Monocyte (primary cell): Measurements from ENCODE around the gene VPS29.

DNA sequence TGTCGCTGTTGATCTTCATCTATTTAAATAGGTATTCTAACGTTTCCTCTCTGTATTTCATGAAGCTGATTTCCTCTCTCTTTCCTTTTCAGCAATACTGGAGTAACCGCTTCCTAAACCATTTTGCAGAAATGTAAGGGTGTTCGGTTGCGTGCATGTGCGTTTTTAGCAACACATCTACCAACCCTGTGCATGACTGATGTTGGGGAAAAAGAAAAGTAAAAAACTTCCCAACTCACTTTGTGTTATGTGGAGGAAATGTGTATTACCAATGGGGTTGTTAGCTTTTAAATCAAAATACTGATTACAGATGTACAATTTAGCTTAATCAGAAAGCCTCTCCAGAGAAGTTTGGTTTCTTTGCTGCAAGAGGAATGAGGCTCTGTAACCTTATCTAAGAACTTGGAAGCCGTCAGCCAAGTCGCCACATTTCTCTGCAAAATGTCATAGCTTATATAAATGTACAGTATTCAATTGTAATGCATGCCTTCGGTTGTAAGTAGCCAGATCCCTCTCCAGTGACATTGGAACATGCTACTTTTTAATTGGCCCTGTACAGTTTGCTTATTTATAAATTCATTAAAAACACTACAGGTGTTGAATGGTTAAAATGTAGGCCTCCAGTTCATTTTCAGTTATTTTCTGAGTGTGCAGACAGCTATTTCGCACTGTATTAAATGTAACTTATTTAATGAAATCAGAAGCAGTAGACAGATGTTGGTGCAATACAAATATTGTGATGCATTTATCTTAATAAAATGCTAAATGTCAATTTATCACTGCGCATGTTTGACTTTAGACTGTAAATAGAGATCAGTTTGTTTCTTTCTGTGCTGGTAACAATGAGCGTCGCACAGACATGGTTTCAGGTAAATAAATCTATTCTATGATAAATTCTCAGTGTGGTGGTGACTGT lies 53.0 kb downstream of the ANAPC7 start:
- PRO-cap, 2 experiments: no peak in any of the 2 experiments

- PRO-cap, 2 experiments: no peak in any of the 2 experiments
Measured at GRCh38 chr12:110370122-110371053, 33.1 kb downstream of the ANAPC7 start.

GRCh38 chr12:110501971-110502433 lies at the start of gene VPS29:
Gene VPS29 (minus strand): TSS chr12:110502111.
- PRO-cap, 2 experiments: peak in 2 of 2 experiments; most common plus-strand start chr12:110502326 (in 1); most common minus-strand start chr12:110502037 (in 2)

DNA sequence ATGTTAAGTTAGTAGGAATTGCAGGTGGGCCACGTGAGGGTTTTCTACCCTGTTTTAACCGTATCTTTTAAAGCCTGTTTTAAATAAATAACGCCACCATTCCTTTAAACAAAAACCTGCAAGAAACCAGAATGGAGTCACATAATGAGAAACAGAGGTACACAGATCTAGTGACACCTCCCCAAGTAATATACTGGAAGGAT lies 346 bp upstream of the PPTC7 start:
- PRO-cap, 2 experiments: no peak in any of the 2 experiments

DNA sequence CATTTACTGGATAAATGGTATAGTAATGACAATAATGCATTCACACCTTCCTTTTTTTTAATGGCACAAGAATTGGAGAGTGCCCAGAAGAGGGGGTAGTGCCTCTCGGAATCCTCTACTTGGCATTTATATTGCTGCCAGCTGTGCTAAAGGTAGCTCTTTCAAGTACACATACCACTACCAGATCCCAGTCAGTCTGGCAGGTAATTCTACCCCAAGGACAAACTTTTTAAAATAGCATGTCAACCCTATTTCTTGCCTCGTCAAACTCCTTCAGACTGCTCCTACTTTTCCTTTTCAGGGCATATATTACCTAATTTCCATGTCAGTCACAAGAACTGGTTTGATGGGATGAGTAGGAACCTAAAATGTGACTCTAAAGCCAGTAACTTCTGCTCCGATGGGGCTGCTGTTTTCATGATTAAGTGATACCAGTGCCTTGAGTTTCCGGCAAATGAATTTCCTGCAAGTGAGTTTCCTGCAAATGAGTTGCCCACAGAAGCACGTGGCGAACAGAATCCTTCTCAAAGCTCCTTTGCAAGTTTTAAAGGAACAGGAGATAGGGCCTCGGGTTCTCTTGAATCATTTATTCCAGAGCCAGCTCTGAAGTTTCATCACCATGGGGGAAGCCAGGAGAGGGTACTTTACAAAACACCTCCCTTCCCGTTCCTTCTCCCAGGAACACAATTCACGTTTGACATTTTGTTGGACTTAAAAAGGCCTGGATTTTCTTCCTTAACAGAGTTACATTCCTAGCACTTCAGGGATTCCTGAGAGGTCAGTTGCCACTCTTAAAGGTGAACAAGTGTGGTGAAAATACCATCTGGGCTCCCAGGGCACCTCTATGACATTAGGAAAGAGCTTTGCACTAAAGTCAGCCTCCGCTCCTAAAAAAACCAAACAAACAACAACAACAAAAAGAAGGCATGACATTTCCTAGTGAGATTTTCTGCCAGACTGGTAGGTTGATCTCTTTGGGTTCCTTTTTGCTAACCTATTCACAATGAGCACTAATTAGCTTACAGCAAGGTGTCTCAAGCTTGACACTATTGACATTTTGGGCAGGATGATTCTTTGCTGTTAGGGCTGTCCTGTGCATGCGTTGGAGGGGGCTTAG lies 2.2 kb upstream of the PPTC7 start:
- PRO-cap, 2 experiments: no peak in any of the 2 experiments

DNA sequence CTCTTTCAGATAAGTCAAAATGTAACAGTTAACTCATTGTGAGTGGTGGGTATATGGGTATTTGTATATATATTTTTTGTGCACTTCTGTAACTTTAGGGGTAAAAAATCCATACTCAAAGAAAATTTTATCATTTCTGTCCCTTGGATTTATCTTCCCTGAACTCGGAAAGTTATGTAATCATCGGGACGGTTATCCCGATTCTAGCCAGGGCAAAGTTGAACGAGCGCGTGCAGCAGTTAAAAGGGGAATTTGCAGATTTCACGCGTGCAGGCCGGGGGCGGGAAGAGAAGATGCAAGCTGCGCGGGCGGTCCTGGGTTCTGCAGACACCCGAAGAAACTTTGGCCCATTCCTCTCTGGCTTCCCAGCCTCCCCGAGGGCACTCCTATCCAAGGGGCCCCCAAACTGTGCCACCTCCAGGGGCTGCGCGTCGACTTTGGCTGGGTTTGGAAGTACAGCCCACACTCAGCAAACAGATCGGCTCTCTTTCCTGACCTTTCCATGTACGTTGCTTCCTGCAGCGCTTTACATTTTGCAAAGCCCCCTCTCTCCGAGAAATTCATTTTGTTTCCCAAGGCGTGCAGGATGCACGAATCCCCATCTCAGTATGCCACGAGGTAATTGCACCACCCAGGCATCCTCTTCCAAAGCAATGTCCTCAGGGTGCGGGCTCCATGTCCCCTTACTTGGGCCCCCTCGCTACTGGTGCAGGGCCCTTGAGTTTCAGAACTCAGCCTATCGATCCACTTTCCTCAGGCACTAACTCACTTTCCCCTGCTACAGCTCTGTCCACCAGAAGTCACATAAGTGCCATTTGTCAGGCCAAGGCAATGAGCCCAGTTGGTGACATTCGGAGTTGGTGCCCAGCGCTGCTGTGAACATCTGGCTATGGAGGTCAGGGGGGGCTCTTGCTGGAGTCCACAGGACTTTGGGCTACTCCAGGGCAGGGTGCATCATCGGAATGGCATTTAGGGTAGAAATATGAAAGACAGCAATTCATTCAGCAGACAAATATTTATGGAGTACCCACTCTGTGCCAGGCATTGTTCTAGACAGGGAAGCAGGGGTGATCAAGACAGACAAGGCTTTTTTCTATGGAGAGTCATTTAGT lies 1.1 kb upstream of the PPP1CC start:
- PRO-cap, 2 experiments: no peak in any of the 2 experiments

DNA sequence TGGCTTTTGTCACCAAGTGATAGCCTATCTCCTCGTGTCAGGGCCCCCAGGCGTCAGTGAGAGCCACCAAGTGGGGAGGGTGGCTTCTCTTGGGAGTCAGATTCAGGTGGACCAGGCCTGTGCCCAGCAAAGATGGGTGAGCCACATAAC lies 8.4 kb upstream of the MYL2 start:
- PRO-cap, 2 experiments: no peak in any of the 2 experiments

- PRO-cap, 2 experiments: no peak in any of the 2 experiments
Measured at GRCh38 chr12:111034579-111035329, 789 bp downstream of the CUX2 start.

DNA sequence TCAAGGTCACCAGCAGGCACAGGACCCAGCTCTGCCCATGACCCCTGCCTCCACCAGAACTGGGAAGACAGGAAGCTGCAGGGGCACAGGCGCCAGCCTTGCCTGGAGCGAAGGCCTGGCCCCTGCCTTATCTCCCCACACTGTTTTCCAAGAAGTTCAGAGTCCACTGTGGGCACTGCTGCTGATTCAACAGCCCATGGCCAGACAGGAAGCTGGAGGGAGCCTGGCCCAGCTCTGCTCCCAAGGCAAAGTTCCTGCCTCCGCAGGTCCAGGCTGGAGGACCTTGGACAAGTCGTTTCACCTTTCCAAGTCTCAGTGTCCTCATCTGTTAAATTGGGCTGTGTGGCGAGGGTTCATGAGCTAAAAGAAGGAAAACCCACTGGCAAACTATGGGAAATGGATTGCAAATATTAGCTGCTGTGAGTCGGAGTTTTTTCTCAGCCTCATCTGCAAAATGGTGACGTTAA lies 1.2 kb downstream of the PHETA1 start:
- PRO-cap, 2 experiments: no peak in any of the 2 experiments

DNA sequence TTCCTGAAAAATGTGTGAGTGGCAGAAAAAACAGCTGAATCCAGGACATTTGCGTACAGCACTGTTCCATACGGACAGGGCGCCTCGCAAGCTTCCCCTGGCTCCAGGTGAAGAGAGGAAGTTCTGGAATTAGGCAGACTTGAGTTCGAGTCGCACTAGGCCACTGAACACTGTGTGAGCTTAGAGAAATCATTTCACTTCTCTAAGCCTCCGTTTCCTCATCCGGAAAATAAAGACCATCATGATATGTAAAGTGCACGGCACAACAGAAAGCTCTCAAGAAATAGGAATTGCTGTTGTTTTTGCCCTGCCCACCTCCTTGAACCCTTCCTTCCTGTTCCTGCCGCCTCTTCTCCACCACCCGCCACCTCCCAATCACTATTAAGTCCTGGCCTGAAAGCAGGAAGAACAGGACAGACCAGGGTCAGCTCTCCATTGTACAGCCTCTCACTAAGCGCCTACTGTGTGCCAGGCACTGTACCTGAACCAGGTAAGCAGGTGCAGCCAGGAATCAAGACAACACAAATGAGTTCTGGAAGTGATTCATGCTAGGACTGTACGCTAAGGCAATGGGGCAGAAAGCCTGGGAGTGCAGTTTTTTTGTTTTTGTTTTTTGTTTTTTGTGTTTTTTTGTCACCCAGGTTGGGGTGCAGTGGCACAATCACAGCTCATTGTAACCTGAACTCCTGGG lies 828 bp upstream of the PHETA1 start:
- PRO-cap, 2 experiments: no peak in any of the 2 experiments

DNA sequence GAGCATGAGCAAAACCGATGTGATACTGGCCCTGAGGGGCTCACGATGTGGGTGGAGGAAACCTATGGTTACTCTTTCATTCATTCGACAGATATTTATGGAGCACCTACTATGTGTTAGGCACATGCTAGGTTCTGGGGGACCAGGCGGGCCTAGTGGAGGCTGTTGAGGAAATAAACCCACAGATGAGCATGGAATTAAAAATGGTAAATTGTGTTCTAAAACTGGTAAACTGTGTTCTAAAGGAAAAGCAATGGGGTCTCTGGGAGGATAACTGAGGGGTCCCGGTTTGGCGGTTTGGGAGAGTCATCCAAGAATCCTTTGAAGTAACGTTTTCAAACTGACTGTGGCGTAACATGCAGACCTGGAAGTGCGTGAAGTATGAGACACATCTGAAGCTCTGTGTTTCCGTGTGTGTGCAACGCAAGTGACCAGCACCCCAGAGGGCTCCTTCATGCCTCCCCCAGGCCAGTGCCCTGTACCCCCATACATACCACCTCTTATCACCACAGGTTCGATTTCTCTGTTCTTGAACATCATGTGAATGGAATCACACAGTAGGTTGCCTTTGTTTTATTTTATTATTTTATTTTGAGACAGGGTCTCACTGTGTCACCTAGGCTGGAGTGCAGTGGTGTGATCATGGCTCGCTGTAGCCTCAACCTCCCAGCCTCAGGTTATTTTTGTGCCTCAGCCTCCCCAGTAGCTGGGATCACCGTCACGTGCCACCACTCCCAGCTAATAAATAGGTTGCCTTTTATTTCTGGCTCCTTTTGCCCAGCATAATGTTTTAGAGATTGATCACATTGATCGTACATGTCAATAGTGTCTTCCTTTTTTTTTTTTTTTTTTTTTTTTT lies 15.1 kb downstream of the SH2B3 start:
- PRO-cap, 2 experiments: no peak in any of the 2 experiments

DNA sequence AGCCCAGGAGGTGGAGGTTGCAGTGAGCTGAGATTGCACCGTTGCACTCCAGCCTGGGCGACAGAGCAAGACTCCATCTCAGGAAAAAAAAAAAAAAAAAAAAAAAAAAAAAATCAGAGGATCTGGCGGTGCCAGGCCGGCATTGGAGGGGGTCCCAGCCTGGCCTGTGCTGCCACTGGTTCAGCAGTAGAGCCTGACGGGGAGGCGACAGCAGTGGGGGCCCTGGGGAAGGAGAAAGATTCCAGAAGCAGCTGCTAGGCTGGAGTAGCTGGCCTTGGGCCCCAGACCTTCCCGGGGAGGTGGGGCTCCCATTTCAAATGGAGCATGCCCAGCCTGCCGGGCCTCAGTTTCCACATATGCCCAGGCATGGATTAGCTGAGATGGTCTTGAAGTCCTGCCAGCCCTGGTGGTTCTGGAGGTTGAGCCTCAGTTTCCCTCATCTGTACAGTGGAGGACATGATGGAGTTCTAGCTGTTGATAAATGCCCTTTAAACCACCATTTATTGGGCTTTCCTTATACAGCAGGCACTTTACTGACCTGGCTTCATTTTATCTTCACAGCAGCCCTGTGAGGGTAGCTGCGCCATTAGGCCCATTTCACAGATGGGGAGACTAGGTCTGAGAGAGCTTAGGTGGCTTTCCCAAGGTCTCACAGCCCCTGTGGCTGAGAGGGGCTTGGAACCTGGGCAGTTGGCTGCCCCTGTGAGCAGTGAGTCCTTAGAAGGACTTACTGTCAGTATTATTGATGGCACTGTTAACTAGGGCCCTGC lies 21.8 kb downstream of the SH2B3 start:
- PRO-cap, 2 experiments: peak in 1 of 2 experiments; most common plus-strand start position 113 of the sequence (in 1)

- PRO-cap, 2 experiments: peak in 1 of 2 experiments; most common plus-strand start chr12:111442541 (in 1)
Measured at GRCh38 chr12:111442497-111443606, 37.1 kb downstream of the SH2B3 start.

DNA sequence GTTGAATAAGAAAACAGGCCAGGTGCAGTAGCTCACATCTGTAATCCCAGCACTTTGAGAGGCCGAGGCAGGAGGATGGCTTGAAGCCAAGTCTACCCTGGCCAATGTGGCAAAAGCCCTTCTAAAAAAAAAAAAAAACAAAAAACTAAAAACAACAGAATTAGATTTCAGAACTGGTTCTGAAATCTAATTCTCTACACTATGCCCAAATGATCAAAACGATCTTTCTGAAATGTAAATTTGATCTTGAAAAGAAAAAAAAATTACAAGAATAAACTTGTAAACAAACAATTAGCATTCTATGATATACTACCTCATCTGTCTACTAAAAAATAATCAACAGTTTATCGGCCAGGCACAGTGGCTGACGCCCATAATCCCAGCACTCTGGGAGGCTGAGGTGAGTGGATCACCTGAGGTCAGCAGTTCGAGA lies 22.9 kb downstream of the BRAP start:
- PRO-cap, 2 experiments: no peak in any of the 2 experiments

- PRO-cap, 2 experiments: no peak in any of the 2 experiments
Measured at GRCh38 chr12:111813433-111813967, 28.5 kb upstream of the MAPKAPK5 start.

DNA sequence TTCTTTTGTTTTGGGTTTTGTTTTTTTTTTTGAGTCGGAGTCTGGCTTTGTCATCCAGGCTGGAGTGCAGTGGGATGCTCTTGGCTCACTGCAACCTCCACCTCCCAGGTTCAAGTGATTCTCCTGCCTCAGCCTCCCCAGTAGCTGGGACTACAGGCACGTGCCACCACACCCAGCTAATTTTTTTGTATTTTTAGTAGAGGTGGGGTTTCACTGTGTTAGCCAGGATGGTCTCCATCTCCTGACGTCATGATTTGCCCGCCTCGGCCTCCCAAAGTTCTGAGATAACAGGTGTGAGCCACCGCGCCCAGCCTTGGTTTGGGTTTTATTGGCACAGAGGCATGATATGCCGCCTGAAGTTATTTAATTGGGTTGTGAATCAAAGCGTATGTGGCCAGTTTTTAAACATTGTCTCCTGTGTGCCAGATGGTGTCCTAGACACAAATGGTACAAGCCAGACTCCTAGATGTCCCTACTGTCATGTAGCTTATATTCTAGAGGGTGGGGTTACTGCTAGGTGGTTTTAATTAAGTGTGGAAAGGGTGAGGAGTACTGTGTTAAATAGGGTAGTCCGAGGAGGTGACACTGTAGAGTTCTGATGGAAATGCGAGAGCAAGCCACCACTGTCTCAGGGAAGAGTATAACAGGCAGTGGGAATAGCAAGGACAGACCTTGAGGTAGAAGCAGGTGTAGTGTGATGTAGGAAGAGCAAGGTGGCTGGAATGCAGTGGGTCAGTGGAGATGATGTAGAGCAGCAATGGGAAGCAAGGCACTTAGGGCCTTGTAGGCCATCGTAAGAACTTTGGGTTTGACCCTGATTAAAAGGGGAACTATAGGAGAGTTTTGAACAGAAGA lies 2.4 kb downstream of the MAPKAPK5 start:
- PRO-cap, 2 experiments: peak in 1 of 2 experiments; most common plus-strand start position 593 of the sequence (in 1)

DNA sequence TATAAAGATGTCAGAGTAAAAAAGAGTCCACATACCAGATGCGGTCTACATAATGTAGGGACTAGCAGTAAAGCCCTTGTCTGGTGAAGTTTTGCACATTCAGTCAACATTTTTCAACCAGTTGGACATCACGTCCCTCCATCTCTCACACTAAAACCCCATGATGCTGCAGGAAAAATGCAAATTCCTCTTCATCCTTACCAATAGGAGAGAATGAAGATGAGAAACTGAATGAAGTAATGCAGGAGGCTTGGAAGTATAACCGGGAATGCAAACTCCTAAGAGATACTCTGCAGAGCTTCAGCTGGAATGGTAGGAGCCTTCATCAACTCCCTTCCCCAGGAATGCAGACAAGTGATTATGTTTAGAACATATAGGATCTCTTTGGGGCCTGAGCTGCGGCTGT lies 47.8 kb downstream of the MAPKAPK5 start:
- PRO-cap, 2 experiments: no peak in any of the 2 experiments

- PRO-cap, 2 experiments: no peak in any of the 2 experiments
Measured at GRCh38 chr12:111993300-111993583, 19.7 kb downstream of the TMEM116 start.

DNA sequence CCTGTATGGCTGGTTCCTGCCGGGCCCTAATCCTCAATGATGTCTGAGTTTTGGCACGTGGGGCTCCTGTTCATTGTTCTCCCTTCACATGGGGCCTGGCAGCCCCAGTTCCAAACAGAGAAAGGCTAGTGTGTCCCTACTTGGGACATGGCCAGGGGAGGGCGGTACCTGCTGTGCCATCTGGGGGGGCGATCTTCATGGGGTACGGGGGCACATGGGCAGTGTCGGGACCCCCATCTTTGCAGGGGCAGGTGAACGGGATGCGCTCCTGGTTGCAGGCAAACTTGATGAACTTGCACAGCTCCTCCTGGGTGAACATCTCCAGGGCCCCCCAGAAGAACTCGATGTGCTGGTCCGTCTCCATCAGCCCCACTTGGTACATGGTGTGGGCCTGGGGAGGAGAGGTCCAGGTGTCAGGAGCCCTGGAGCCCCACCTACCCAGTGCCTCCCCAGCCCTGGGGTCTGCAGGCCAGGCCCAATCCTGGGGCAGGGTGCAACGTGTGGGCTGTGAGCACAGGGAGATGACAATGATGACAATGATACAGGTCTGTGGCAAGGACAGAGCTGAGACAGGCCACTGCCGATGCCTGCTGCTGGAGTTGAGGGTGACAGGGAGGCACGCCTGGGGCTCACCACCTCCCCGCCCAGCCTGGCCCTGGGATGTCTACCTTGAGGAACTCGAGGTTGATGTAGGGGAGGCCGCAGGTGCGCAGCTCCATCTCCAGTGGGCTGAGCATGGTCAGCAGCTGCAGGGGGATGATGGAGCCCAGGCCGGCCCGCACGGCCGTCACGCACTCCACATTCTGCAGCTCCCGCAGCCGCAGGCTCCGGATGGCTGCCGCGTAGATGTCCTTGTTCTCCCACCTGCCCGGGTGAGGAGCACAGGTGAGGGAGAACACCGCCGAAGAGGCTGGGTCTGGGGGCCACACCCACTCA lies 37.8 kb downstream of the TRAFD1 start:
- PRO-cap, 2 experiments: no peak in any of the 2 experiments

DNA sequence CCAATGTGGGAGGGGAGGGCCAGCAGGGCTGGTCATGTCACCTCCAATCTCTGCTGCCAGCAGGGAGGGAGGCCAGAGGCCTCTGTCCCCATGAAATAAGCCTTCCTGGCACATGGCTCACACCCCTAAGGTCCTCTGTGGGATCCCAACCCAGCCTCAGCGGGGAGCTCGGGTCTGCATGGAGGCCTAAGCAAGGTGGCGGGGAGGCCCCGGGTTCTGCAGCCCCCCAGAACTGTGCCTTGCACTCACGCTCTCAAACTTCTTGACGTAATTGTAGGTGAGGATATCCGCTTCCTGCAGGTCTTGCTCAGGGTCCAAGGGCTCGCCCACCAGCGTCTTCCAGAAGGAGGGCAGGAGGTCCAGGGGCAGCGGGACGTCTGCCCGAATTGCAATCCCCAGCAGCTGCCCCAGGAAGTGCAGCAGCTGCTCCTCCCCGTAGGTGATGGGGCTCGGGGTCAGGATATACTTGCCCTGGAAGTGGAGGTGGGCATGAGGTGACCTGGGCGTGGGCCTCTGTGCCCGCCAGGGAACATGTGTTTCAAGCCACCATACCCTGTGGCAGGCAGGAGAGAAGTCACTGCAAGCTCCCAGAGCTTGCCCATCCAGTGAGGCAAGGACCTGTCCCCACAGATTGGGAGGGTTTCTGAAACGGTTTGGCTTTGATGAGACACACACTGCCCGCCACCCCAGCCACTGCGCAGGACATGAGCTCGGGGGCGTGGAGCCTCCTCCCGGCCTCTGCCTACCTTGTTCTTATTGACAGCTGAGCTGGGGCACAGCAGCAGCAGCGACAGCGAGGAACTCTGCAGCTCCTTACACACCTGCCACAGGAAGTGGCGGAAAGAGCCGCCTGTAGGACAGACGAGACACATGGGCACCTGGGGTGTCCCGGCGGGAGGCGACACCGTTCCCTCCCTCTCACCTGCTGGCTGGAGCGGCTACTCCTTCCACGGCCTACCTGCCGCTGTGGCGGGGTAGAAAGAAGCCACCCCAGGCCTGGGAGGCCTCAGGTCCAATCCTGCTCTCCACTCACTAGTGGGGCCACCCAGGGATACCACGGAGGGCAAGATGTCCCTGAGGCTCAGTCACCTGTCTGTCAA lies 42.1 kb downstream of the TRAFD1 start:
- PRO-cap, 2 experiments: no peak in any of the 2 experiments